Ishikawa (cell line): Measurements from ENCODE around the genes PTPDC1 and FBP2.

GRCh38 chr9:92728873-92729945, 35.4 kb downstream of the BICD2 start:
- RRBS: 42% methylated on average over 2 of the region's 24 CpGs

DNA sequence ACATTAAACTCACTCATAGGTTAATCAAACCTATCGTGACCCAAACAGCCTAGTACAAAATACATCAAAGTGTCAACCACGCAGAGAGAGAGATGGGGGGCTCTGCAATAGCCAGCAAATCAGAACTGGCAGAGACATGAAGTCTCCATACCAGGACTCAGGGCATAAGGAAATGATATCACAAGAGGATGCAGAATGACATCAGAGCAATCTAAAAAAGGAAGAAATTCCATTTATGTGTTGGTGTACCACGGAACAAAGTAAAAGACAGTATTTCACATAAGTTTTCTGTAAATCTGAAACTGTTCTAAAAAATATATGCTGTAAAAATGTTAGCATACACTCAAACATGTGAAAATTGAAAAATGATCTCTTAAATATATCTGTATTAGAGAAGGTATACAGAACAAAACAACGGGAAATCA, 24.6 kb downstream of the BICD2 start:
- RRBS: no CpG with 5 or more reads among the region's 4 CpGs

- RRBS: 2% methylated on average over 24 of the region's 47 CpGs
These were observed 799 bp downstream of the BICD2 start for GRCh38 chr9:92763660-92764407.

DNA sequence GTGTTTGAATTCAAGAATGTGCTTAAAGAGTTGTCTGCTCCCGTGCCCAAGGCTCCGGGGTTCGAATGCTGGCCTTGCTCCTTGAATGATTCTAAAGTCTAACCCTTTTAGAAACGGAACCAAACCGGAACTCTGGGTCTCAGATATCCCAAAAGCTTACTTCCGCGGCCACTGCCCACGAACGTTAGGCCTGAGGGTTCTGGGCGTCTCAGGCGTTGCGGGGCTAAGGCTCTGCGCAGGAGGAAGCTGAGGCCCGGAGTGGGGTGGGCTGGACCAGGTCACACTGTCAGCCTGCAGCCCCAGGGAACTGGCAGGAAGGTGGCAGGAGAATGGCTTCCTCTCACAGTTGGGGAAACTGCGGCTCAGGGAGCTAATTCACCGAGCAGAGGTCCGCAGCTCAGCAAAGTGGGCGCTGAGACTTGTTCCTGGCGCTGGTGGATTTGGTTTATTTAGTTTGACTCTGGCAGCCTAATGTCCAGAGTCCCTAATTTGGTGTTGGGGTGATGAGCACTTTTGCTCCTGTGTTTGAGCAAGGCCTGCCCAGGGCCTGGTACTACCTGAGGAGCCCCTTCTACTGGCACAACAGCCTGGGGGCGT, 1.0 kb downstream of the SUSD3 start:
- RRBS: 97% methylated on average over 4 of the region's 20 CpGs

DNA sequence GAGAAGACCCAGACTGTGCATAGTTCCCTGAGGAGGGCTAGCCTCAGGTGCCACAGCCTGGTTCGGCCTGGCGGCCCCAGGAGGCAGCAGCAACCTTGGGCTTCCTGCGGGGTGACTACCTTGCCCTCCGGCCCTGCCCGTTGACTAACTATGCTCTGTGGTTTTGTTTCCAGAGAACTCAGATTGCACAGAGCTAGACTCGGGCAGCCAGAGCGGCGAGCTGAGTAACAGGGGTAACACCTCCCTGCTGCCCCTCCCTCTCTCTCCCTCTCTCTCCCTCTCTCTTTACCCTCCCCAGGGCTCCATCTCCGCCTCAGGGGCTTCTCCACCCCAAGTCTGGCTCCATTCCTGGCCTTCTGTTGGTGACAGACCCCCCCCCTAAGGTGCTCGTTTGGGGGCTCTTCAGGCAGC, 15.7 kb downstream of the CARD19 start:
- RRBS: 80% methylated on average over 2 of the region's 10 CpGs

DNA sequence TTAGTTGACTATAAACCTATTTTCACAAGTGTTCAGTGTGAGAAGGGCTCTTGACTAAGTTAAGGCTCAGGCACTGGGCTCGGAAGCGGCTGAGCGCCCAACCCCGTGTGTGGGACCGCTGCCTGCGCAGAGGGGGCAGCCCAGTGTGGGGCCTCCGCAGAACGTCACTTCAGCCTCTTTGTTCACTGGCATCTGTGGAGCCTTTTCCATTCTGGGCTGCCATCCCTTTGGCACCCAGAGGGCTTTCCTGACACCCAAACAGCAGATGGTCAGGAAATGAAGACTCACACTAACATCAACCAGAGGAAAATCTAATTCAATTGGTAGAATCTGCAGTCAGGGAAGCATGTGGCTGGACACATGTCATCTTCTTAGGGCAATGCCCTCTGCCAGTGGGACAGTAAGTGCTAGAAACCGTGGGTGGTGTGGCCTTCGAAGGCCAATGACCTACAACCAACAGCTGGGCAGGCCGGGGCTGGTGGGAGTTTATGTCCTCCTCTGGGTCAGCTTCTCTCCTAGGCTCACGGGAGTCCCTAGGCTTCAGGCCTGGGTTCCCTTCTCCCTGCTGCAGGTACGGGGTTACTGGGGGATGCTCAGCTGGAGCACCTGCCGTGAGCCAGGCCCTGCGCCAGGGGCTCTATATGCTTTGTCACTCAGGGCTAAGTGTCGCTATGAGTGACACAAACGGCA, 22.2 kb upstream of the NINJ1 start:
- RRBS: no CpG with 5 or more reads among the region's 17 CpGs

DNA sequence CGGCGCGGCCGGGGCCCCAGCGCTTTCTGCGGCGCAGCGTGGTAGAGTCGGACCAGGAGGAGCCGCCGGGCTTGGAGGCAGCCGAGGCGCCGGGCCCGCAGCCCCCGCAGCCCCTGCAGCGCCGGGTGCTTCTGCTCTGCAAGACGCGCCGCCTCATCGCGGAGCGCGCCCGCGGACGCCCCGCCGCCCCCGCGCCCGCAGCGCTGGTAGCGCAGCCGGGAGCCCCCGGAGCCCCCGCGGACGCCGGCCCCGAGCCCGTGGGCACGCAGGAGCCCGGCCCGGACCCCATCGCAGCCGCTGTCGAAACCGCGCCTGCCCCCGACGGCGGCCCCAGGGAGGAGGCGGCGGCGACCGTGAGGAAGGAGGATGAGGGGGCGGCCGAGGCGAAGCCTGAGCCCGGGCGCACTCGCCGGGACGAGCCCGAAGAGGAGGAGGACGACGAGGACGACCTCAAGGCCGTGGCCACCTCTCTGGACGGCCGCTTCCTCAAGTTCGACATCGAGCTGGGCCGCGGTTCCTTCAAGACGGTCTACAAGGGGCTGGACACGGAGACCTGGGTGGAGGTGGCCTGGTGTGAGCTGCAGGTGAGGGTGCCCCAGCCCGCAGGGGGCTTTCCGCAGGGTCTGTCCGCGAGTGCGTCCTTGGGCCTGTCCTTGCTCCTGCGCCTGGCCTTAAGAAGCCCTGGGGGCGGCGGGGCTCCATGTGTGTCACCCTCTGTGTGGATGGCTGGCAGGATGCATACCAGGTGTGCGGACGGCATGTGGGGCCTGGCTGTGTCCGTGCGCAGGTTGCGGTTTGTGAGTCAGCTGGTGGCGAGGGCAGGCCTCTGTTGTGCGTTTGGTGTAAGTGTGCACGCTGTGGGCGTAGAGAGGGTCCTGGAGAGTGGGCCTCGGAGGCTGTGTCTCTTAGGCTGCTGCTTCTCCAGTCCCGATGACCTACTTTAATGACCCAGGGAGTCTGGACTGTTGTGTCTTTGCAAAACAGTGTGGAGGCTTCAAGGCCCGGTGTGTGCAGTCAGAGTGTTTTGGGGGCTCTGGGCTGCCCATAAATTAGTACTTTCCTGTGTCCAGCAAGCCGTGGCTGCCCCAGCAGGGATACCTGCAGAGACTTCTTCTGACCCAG, 1.4 kb downstream of the WNK2 start:
- RRBS: 95% methylated on average over 29 of the region's 100 CpGs

DNA sequence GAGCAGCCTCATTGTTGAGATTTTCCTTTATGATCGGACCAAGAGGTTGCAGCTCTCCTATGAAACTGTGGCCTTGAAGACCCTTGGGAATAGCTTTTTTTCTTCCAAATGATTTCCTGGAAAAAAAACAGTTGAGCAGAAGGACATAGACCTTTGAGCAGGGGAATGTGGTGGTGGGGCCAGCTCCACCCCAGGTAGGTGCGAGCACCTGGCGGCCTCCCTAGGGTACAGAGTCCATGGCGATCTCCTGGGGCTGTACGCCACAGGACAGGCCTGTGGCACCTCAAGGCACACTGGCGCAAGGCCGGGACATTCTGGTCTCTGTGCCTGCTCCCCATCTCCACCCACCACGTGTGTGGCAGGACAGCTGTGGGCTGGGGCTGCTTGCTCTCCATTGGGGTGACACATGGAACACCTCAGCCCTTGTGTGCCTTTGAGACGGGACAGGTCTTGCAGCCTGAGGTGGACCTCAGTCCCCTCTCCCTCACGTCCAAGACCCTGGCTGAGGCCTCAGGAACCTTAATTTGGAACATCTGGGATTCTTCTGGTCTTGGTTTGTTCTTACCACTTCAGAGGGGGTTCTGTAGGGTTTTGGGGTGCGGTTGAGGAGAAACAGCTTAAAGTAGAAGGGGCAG, 25.2 kb downstream of the WNK2 start:
- RRBS: no CpG with 5 or more reads among the region's 11 CpGs

GRCh38 chr9:93510025-93510393, 56.6 kb upstream of the FAM120AOS start:
- RRBS: no CpG with 5 or more reads among the region's 7 CpGs

- RRBS: no CpG with 5 or more reads among the region's 10 CpGs
These were observed 58.9 kb upstream of the FAM120AOS start for GRCh38 chr9:93512042-93512841.

- RRBS: no CpG with 5 or more reads among the region's 28 CpGs
These were observed 60.5 kb upstream of the PHF2 start for GRCh38 chr9:93515867-93516282.

DNA sequence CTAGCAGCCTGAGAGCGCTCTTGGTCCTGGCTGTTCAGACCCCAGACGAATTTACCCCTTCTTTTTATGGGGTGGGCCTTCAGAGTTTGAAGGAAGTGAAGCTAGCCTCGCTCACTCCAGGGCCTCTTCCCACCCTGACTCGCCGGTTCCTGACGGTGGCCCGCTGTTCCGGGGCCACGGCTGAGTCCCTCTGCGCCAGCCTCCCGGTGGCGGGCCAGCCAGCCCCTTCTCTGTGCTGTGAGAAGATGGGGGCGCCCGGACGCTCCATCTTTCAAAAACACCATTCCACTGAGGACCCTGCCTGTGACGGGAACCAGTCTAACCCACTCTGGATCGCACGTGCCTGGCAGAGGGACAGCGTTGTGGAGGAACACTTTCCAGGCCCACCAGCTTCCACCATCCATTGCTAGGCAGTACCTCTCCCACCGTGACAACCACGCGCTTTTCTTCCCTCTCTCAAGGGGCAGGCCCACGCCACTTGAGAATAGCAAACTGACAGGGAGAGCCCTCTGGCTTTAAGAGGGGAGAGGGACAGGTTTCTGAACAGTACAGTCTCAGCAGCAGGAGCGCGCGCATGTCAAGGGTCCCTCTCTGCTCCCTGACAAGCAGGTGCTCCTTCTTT, 9.4 kb upstream of the PHF2 start:
- RRBS: 29% methylated on average over 4 of the region's 26 CpGs

DNA sequence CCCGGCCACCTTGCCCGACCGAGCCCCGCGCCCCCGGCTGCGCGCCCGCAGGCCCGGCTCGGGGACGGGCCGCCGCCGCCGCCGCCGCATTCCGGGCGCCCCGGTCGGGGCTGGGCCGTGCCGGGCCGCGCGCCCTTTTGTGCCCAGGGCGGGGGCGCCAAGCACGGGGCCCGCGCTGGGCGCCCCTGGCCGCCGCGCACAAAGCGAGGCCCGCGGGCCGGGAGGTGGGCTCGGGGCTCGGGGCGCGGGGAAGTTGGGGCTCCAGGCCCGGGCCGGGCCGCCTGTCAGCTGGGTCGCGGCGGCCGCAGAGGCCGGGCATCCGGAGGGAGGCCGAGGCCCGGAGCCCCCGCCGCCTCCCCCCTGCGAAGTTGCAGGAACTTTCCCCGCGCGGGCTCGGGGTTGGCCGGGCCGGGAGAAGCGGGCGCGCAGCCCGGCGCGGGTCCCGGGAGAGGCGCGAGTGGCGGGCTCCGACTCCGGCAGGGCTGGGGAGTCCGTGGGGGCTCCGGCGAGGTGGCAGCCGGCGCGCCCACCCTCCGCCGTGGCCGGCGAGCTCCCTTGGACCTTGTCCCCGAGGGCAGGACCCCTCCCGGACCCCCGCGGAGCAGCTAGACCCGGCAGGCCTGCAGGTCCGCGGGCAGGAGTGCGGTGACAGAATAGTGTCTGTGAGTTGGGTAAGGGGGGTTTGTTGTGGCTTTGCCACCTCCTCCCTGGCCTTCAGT, 685 bp downstream of the PHF2 start:
- RRBS: 2% methylated on average over 52 of the region's 94 CpGs

DNA sequence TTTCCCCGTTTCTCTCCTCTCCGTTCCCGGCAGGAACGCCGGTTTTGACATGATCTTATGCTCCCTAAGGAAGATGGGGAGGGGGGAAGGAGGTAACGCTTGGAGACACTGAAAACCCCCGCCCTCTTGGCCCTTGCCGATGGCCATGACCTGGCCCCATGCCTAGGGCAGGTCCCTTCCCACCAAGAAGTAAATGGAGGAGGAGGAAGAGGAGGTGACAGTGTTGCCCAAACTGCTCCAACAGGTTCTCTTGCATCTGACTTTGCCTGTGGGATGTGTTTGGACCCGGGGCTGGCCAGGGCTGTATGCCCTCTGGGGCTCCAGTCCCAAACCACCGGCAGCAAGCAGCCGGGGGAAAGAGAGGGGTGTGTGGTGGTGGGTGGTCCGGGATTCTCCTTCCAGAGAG, 1.2 kb downstream of the PHF2 start:
- RRBS: 3% methylated on average over 5 of the region's 12 CpGs

- RRBS: no CpG with 5 or more reads among the region's 40 CpGs
These were observed 4.0 kb downstream of the BARX1 start for GRCh38 chr9:93951107-93951646.

GRCh38 chr9:94084181-94084909, at the start of gene PTPDC1:
Gene PTPDC1, plus strand, starts transcription at chr9:94084464.
- RRBS: 83% methylated on average over 7 of the region's 15 CpGs

DNA sequence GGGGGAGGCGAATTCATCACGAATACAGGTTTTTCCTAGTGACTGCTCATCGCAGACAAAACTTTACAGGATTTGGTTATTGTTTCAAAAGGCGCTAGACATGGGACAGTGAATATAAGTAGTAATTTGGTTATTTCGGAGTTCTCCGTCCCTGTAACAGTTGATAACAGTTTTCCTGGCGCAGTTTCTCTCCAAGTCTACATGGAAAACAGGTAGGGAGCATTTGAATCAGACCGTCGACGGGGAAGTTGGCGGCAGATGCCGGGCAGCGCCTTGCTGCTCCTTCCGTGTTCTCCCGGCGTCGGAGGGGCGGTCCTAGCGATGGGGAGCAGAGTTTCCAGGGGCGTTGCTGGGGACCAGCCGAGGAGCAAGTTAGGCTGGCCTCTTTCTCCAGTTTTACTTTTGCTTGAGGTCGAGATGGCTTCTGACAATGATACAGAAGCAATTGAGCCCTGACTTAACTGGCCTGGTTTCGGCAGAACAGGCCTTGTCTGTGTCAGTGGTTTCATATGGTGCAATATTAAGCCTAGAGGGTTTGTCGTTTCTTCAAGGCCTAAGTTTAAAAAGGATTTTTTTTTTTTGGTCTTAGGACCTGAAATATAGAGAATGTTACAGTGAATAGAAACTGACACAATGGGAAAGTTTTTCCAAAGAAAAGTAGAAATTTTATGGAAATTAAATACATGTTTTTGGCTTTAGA, 835 bp downstream of the MFSD14B start:
- RRBS: no CpG with 5 or more reads among the region's 24 CpGs

- RRBS: no CpG with 5 or more reads among the region's 11 CpGs
These were observed 81.6 kb downstream of the MFSD14B start for GRCh38 chr9:94455757-94456492.

- RRBS: 10% methylated on average over 9 of the region's 48 CpGs
These were observed 38.9 kb downstream of the FBP2 start for GRCh38 chr9:94554338-94555572.

DNA sequence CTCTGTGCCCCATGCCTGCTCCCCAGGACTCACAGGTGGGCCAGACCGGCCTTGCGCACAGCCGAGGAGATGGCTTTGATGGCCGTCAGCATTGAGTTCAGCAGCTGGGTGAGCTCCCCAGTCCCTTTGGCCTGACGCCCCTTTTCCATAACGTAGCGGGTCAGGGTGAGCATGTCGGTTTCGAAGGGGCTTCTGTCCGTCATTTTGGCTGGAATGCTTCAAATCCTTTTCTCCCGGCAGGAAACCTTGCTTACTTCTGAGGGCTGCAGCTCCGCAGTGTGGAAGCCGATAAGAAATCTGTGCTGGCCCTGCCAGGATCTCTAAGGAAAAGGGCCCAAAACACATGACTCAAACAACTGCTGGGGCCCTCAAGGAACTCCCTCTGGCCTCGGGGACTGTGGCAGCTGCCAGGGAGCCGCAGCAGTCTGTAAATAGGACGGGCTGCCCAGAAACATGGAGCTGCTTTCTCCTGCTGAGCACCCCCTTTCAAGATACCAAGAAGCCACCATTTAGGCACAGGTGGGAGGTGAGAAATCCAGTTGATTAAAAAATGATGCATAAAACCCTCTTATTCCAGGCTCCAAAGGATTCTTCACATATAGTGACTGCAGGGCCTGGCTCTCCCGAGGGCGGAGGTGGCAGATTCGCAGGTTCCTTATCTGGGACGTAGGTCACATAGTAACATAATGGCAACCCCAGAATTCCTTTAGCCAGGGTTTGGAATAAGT, at the start of gene FBP2:
Gene FBP2, minus strand, starts transcription at position 301 of the 728 bp plus-strand sequence.
- RRBS: no CpG with 5 or more reads among the region's 20 CpGs